Bronchus fibroblast of lung (primary cell): ENCODE measurements around the gene PSEN2.

GRCh38 chr1:226682740-226683352 is 56.2 kb downstream of the ITPKB start:
- RAMPAGE, long total RNA, result no peak

GRCh38 chr1:226688260-226688848 is 50.7 kb downstream of the ITPKB start:
- RAMPAGE, long total RNA, result no peak

DNA sequence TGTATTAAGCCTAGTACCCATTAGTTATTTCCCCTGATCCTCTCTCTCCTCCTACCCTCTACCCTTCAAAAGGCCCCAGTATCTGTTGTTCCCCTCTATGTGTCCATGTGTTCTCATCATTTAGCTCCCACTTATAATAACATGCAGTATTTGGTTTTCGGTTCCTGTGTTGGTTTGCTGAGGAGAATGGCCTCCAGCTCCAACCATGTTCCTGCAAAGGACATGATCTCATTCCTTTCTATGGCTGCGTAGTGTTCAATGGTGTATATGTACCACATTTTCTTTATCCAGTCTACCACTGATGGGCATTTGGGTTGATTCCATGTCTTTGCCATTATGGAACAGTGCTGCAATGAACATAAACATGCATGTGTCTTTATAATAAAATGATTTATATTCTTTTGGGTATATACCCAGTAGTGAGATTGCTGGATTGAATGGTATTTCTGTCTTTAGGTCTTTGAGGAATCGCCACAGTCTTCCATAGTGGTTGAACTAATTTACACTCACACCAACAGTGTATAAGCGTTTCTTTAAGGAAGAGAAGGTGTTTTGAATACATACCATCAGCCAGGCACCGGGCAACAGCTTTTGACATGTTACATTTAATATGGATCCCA is 49.3 kb downstream of the ITPKB start:
- RAMPAGE, long total RNA, result no peak

- RAMPAGE, long total RNA, result no peak
These were observed 41.2 kb downstream of the ITPKB start for GRCh38 chr1:226697751-226698351.

- RAMPAGE, long total RNA, result no peak
These were observed 15.0 kb downstream of the ITPKB start for GRCh38 chr1:226723647-226724872.

DNA sequence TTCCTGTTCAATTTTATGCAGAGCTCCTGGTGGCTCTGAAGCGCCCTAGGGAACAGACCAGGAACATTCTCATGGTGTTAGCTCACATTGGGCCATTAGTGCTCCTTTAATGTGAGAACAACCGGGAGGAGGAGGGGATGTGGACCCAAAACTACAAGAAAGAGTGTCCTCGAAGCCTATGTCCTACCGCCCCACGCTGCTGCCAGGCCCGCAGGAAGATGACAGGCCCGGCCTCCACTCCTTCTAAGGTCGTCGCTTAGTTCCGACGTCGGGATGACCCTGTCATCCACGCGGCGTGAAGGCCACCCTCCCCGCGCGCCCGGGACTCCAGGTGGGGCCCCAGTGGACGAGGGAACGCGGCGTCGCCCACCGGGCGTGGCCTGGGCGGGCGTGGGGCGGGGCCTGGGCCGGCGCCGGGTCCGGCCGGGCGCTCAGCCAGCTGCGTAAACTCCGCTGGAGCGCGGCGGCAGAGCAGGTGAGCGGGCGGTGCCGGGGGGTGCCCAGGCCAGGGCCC is at the start of gene PSEN2:
Gene PSEN2 (plus strand): TSS at position 442 of the 514 bp plus-strand sequence.
- RAMPAGE, long total RNA, result start-site peak on the plus strand centred at position 450 of the sequence, 24 bp wide, 28 and 20 reads in 2 replicates

GRCh38 chr1:226875103-226875619 is 4.7 kb downstream of the PSEN2 start:
- RAMPAGE, long total RNA, result no peak

DNA sequence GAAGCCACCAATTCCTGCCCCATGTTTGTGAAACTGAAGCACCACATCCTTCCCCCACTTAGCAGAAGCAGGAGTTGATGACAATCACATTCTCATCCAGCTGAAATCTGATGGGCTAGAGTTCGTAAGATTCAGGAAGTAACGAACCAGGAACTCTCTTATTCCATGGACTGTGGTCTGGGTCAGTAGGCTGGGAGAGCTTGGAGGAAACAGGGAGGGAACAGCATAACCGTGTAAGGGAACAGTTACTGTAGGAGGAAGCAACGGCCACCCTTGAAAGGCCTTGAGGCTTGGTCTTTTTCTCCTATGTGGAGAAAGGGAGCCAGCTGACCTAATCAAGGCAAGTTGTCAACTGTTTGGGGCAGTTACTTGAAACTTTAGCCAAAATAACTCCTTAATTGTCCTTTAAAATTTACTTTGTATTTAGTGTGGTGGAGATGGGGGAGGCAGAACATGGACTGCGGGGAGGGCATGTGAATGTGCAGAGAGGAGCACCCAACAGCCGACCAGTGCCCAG is 2.1 kb upstream of the COQ8A start:
- RAMPAGE, long total RNA, result no peak

DNA sequence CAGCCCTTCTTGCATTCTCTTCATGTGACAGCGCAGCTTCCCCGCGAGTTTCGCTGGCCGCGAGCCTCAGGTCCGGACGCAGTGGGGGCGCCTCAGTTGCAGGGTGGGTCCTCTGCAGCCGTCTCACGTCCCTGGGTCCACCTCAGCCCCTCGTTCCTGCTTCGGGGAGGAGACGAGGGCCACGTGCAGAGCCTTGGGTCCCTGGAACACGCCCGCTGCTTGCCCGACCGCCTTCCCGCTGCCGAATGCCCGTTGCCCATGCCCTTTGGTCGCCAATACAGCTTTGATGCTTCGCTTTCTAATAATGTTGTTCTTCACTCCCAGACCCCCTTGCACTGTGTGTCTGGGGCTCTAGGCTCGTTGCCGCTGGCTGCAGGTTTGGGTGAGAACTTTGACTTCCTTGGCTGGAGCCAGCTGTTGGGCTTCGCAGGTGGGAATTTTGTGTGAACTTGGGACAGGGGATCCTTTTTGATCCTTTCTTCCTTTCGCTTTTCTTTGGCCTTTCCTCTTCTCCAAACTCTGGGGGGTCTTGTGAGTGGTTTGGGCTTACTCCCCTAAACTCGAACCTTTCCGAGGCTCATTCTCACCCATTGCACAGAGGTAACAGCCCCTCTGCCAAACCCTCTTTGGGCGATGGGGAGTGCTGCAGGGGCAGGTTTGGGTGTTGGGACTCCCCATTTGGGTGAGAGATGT is 530 bp downstream of the COQ8A start:
- RAMPAGE, long total RNA, result no peak

DNA sequence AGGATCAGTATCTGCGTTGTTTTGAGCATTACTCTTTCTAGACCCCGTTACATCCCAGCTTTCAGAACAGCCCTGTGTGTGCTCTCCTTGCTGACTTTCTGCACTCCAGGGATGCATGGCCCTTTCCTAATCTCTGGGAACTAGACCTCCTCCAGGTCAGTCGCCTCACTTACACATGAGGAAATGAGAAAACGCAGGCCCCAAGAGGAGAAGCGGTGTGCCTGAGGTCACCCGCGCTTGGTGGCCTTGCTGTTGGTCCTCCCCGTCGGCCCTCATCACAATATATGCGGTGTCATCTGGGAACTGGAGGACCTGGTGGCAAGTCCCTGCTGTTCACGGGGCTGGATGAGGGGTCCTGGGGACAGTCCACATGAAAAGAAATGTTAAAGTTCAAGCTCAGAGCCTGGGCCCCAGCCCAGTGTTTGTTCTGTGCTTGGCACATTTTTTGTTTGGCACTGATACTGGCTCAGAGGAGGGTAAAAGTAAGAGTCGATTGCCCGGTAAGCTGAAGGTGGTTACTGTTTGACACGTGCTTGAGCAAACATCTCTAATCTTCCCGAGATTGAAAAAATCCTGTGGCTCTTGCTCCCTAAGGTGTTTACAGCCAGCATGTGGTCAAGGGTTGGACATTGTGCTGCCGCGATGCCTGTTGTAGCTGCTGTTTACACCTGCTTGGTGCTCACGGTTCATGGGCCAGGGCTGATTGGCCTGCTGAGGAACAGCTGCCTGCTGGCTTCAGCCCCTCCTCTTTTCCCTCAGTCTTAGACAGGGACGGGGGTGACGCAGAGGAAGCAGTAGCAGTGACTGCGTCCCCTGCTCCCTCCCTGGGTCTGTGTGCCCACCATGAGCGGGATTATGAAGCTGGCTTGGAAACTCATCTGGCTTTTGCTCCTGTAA is 5.2 kb downstream of the COQ8A start:
- RAMPAGE, long total RNA, result no peak

- RAMPAGE, long total RNA, result no peak
These were observed 25.1 kb downstream of the COQ8A start for GRCh38 chr1:226965196-226965660.

- RAMPAGE, long total RNA, result no peak
These were observed 160.6 kb downstream of the COQ8A start for GRCh38 chr1:227100482-227101279.

GRCh38 chr1:227299089-227299487 is 19.2 kb downstream of the CDC42BPA start:
- RAMPAGE, long total RNA, result no peak

DNA sequence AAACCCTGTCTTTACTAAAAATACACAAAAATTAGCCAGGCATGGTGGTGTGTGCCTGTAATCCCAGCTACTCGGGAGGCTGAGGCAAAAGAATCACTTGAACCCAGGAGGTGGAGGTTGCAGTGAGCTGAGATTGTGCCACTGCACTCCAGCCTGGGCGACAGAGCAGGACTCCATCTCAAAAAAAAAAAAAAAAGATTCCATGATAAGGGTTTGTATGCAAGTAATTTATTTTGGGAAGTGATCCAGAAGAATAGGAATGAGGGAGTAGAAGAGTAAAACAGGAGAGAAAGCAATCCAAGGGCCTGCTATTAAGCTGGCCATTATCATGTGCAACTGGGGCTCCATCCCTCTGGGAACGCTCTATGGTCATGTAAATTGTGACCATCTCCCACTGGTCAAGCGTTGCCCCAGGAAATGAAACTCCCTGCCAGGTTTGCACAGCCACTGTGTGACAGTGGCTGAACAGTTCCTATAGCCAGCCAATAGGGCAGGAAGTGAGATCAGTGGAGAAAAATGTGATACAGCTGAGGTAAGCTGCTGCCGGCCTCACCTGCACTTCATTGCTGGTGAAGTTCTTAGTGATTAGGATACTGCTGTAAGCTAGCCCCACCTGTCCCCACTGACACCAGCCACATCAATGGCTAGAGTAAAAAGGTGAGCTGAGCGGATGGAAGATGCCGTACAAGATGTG is 38.1 kb upstream of the CDC42BPA start:
- RAMPAGE, long total RNA, result no peak

GRCh38 chr1:228082849-228083849 is 641 bp downstream of the ARF1 start:
- RAMPAGE, long total RNA, result no peak

DNA sequence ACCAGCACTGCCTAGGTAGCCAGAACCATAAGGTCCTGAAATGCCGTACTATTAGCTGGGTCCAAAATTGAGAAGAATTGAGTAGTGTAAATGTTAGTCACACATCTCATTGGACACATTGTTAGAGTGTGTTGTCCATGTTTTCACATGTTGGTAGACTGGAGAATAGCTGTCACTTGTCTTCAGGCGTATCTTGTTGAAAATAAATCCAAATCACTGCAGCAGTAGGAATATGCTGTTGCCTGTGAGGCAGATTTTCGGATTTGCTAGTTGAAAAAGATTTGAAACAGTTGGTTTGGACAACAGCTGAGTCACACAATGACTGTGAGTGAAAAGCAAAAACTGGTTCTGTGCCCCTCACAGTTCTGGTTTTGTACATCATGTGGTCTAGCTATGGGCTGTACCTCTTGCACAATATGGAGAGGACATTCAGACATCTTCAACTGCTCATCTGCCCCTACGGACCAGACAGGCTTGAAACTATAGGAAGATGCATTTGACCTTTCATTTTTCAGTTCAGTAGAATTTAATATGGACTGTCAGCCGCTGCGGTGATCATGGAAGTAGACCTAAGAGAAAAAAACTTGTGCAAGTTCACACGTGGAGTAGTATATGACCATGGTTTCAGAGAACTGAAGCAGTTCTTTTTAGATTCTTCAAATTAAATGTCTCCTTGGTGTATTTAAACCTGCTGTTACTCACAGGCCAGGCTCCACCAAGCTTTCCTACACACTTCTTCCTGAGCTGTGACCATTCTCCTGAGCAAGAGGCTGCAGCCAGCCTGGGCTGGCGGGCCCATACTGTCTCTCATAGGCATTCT is 1.9 kb downstream of the ARF1 start:
- RAMPAGE, long total RNA, result no peak

GRCh38 chr1:228088359-228089372 is 6.2 kb downstream of the ARF1 start:
- RAMPAGE, long total RNA, result no peak

GRCh38 chr1:228100947-228101346 is 2.2 kb downstream of the C1orf35 start:
- RAMPAGE, long total RNA, result no peak

DNA sequence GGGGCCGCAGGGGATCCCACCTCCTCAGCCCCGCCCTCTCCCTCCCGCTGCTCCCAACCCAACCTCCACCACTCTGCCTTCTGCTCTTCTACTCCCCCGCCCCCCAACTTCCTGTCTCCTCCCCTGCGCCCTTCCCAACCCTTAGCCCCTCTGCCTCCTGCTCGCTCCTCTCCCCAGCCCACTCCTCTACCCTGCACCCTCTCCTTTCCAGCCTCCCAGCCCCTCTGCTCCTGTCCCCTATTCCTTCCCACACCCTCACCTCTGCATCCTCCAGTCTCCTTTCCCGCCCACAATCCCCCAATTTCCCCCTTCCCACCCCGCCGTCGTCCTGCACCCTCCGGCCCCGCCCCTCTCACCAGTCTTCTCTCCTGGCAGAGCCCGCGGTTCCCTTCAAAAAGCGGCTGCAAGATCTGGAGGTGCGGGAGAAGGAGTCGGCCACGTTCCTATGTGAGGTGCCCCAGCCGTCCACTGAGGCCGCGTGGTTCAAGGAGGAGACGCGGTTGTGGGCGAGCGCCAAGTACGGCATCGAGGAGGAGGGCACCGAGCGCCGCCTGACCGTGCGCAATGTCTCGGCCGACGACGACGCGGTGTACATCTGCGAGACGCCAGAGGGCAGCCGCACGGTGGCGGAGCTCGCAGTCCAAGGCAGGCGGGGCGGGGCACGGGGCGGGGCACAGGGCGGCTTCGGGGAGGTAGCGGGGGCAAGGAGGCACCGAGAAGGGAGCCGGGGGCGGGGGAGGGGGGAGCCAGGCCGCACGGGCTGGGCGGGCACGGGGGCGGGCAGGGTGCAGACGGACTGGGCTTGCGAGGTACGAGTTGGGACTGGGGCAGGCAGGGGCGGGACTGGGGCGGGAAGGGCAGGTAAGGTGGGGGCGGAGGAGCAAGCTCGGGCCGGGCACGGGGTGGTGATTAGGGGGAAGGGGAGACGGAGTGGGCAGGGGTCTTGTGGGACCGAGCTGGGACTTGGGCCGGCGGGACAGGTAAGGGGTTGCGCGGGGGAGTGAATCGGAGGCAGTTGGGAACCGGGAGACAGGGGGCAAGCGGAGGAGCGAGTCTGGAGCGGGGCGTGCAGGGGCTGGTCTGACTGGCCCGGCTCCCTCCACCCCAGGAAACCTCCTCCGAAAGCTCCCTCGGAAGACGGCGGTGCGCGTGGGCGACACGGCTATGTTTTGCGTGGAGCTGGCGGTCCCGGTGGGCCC is 5.6 kb downstream of the OBSCN start:
- RAMPAGE, long total RNA, result no peak

DNA sequence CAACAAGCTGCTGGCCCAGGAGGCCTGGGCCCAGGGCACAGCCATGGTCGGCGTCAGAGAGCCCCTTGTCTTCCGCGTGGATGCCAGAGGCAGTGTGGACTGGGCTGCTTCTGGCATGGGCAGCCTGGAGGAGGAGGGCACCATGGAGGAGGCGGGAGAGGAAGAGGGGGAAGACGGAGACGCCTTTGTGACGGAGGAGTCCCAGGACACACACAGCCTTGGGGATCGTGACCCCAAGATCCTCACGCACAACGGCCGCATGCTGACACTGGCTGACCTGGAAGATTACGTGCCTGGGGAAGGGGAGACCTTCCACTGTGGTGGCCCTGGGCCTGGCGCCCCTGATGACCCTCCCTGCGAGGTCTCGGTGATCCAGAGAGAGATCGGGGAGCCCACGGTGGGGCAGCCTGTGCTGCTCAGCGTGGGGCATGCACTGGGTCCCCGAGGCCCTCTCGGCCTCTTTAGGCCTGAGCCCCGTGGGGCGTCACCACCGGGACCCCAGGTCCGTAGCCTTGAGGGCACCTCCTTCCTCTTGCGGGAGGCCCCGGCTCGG is 46.5 kb downstream of the TRIM11 start:
- RAMPAGE, long total RNA, result no peak